ENCODE measurements around the genes D2HGDH and PDCD1.

DNA sequence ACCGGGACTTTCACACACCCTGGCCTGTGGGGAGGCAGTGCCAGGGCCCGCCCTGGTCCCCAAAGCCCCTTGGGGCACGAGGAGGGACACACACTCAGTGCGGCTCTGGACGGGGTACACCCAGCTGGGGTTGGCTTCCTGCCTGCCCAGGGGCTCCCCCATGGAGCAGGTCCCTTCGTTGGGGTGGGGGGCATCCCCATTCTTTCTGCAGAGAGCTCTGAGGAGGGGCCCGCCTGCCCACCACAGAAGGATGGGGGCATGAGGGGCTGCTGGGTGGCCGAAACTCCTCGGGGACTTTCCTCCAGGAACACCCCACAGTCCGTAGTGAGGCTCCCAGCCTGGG lies 343 bp downstream of the ANO7 start:
- PRO-cap = no peak
- RAMPAGE, long total RNA, 4 experiments = no peak in any of the 4 experiments

DNA sequence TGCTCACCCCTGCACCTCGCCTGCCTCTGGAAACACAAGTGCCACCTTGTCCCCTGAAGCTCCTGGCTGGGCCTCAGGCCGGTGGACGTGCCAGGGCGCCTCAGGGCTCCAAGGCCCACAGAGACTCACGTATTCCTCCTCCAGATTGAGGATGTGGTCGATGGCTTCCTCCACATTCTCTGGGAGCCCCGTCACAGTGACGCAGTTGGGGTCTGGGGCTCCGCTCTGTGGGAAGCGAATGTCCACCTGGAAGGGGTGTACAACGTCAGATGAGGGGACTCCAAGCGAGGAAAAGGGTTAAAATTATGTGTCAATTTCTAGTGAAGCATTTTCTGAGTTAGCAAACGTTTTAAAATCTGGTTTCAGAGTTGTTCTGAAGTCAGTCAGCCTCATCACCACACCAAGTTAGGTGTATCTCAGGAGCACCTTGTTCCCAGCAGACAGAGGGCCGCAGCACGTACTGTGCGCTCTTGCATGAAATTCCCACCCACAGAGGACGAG lies 41.6 kb downstream of the ANO7 start:
- PRO-cap = no peak
- RAMPAGE, long total RNA, 4 experiments = no peak in any of the 4 experiments

DNA sequence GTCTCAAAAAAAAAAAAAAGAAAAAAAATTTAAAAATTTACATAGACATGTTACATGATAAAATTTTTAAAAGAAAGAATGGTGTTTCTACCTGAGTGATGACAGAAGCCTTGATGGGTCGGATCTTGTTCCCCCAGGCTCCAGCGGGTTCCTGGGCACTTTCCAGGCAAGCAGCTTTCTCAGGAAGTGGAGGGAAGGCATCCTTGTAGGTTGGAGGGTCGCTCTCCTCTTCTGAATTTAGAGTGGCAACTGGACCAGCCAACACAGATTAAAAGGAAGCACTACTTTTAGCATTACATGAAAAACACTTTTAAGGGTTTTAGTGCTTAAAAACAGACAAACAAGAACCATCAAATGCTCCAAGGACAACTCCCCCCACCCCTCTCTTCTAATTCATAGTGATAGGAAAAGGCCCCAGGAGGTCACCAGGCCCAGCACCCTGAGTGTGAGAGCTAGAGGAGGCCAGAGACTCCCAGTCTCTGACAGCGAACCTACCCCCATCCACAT lies 51.1 kb downstream of the HDLBP start:
- PRO-cap = no peak
- RAMPAGE, long total RNA, 4 experiments = no peak in any of the 4 experiments

DNA sequence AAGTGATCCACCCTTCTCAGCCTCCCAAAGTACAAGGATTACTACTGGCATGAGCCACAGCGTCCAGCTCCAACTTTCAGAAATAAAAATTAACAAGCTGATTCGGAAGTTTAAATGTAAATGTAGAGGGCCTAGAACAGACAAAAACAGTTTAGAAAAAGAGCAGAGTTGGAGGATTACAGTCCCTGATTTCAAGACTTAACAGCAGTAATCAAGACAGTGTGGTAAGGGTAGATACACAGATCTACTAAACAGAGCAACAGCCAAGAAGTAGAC lies 15.8 kb downstream of the SEPTIN2 start:
- PRO-cap = no peak
- RAMPAGE, long total RNA, 4 experiments = no peak in any of the 4 experiments

- PRO-cap = no peak
- RAMPAGE, long total RNA, 4 experiments = no peak in any of the 4 experiments
Measured at GRCh38 chr2:241362841-241363151, 6.7 kb downstream of the FARP2 start.

- PRO-cap = no peak
- RAMPAGE, long total RNA, 4 experiments = no peak in any of the 4 experiments
Measured at GRCh38 chr2:241496843-241497485, 11.4 kb downstream of the STK25 start.

DNA sequence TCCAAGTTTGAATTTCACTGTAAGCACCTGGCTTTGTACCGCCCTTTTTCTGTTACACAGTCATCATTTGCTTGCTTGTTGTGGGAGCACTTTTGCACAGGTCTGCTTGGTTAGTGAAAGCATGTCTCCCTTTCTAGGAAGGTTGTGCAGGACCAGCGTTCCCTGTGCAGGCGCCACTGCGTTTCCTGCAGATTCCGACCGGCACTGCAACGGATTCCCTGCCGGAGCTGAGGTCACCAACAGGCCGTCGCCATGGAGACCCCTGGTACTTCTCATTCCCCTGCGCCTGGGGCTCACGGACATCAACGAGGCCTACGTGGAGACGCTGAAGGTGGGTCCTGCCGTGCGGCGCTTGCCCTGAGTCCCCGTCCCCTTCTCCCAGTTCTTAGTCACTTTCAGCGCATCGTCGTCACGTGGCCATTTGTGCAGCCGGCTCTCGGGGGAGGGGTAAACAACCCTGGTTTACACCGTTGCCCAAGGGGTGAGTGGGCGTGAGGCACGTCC lies 20.1 kb downstream of the DTYMK start:
- PRO-cap = no peak
- RAMPAGE, long total RNA, 4 experiments = no peak in any of the 4 experiments

DNA sequence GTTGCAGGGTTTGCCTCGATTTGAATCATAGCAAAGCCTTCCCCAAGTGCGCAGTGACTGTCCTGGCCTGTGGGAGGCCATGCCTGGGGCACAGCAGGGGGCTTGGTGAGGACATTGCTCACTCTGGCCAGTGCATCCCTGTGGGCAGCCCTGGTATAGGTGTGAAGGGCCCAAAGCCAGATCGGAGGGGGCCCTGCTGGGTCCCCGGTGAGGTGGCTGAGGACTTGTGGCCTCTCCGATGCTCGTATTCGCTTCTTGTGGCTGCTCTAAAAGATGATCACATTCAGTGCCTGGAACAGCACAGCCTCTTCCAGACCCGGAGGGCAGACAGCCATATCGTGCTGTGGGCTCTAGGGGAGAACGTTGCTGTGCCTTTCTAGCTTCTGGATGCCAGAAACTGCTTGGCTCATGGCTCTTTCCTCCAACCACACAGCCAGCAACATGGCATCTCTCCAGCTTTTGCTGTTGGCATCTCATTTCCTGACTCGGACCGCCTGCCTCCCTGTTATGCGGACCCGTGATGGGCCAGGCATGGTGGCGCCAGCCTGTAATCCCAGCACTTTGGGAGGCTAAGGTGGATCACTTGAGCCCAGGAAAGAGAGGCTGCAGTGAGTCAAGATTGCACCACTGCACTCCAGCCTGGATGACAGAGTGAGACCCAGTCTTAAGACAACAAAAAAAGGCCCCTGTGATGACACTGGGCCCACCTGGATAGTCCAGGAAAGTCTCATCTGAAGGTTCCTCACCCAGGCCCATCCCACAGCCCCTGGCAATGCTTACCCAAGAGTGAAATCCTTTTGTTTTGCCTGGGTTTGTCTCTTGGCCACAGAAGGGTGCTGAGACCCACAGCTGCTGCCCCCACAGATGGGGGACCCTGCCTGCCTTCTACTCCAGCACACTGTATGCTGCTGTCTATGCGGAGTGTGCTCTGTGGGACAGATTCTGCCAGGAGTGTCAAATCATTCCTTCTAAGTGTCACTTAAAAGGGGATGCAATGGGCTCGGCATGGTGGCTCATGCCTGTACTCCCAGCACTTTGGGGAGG lies 12.1 kb downstream of the DTYMK start:
- PRO-cap = no peak
- RAMPAGE, long total RNA, 4 experiments = no peak in any of the 4 experiments

DNA sequence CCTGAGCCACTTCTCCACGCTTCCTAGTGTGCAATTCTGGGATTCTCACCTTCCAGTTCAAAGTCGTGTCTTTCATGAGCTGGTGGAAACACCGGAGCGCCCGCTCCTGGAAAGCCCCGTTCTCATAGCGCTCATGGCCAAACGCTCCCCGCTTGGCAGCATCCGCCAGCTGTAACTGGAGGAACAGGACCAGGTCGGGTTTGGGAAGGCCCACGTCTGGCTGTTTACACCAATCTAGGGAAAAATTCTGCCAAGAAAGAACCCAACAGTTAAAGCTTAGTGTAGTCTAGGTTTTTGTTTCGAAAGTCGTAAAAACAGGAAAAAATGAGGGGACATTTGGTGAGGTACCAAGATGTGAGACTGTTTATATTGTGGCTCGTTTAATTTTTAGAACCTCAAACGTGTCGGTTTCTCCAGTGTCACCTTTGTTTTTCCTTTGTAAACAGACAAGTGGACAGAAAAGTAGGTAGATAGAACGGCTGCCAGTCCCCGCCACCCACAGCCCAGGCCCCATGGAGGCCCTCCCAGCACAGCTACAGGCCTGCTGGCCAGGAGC lies 8.1 kb downstream of the DTYMK start:
- PRO-cap = no peak
- RAMPAGE, long total RNA, 4 experiments = no peak in any of the 4 experiments

DNA sequence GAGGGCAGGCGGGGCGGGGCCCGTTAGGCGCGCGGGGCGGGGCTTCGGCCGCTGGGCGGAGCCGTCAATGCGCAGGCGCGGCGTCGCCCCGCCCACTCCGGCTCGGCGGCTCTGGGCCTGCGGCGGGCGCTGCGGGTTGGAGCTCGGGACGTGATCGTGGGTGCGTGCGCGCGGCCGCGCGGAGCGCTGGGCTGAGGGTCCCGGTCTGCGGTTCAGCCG lies at the start of gene D2HGDH:
D2HGDH (plus strand) TSS at position 95 of the 219 bp plus-strand sequence.
- PRO-cap = bidirectional peak, plus-strand start at position 95 of the sequence, minus-strand start outside the sequence
- RAMPAGE, long total RNA, 4 experiments = no peak in any of the 4 experiments

- PRO-cap = no peak
- RAMPAGE, long total RNA, 4 experiments = no peak in any of the 4 experiments
Measured at GRCh38 chr2:241770282-241770918, 6.2 kb upstream of the GAL3ST2 start.

DNA sequence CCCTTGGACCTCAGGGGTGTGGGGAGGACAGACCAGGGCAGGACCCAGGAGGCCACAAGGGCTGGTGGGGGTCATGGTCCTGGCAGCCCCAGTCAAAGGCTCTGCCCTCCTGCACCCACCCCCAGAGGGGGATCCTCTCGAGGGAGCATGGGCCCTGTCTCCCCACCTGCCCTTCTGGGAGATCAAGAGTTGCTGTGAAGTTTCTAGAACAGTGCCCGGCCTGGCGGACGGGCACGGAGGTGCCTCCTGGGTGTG lies 3.0 kb upstream of the GAL3ST2 start:
- PRO-cap = no peak
- RAMPAGE, long total RNA, 4 experiments = no peak in any of the 4 experiments

GRCh38 chr2:241777039-241777786 lies 591 bp downstream of the GAL3ST2 start:
- PRO-cap = no peak
- RAMPAGE, long total RNA, 4 experiments = no peak in any of the 4 experiments

DNA sequence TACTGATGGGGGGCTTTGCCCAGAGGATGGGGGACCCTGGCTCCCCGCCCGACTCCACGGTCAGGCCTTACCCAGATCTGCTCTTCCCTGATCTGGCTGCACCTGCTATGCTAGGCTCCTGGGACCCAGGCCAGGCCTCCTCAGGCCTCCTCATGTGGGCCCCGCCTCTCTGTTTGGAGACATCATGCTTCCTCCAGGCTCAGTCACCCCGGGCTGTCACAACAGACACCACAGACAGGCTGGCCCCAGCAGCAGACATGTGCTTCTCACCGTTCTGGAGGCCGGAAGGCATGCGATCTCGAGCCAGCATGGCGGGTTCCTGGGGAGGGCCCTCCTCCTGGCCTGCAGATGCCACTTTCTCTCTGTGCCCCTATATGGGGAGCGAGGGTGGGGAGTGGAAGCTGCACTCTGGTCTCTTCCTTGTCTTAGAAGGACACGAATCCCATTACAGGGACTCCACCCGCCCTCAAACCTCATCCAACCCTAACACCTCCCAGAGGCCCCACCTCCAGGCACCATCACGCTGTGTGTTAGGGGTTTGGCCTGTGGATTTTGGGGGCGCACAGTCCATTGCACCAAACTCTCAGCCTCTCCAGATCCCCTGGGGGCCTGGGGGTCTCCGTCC lies 10.8 kb upstream of the NEU4 start:
- PRO-cap = no peak
- RAMPAGE, long total RNA, 4 experiments = no peak in any of the 4 experiments

- PRO-cap = no peak
- RAMPAGE, long total RNA, 4 experiments = no peak in any of the 4 experiments
Measured at GRCh38 chr2:241803186-241804403, 5.4 kb upstream of the NEU4 start.

GRCh38 chr2:241818709-241819405 lies 9.9 kb downstream of the NEU4 start:
- PRO-cap = no peak
- RAMPAGE, long total RNA, 4 experiments = no peak in any of the 4 experiments

GRCh38 chr2:241858740-241859283 lies at the start of gene PDCD1:
Gene PDCD1 (minus strand): TSS chr2:241858894.
- PRO-cap = no peak
- RAMPAGE, long total RNA, 4 experiments = no peak in any of the 4 experiments

DNA sequence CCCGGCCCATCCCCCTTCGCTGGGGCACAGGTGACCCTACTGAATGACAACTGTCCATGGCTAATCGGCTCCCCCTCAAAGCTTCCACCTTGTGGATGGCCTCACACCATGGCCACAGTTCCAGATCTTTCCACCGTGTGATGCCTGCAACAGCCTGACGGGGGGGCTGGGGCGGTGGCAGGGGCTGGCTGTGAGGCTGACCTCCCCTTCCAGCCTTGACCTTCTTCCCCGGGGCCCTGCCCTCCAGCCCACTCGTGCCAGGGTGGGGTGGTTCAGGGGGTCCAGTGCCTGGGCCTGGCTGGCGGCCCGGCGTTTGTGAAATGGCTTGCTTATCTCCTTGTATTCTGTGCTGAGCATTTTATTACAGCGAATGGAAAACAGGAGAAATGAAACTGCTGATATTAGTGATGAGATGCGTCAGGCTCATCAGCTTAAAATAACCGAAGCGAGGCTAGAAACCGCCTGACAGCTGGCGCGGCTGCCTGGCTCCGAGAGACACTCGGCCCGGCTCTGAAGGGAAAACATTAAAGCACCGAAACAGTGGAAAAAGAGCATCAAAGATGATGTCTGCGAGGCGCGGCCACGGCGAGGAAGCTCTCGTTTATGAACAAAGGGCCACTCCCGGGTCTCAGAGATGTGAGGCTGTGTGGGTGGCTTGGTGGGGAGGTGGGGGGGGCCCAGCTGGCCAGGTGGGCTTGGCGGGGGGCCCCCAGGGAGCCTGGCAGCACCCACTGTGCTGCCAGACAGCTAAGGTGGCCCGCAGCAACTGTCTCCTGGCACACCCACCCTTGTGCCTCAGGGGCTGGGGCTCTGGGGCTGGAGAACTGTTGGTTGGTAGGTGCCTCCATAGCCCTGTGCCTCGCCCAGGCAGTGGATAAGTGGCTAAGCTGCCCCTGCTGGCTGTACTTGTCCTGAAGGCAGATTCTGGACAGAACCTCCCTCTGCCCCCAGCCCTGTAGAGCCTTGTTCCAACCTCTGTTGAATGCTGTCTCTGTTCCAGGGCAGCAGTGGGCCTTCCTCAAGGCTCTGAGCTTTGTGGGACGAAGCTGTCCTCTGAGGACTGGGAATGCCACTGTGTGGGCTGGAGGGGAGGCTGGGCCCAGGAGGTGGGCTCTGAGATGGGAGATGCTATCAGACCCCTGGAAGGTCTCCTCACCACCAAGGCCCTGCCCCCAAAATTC lies 1.1 kb upstream of the PDCD1 start:
- PRO-cap = no peak
- RAMPAGE, long total RNA, 4 experiments = no peak in any of the 4 experiments

- PRO-cap = no peak
- RAMPAGE, long total RNA, 4 experiments = no peak in any of the 4 experiments
Measured at GRCh38 chr2:241915376-241915978, 15.2 kb upstream of the FAM240C start.

GRCh38 chr2:241965698-241966492 lies 65.6 kb upstream of the FAM240C start:
- PRO-cap = no peak
- RAMPAGE, long total RNA, 4 experiments = no peak in any of the 4 experiments